ENCODE measurements around the genes D2HGDH, GAL3ST2, PDCD1 and FAM240C.

GRCh38 chr2:241545250-241545449 lies 13.4 kb upstream of the BOK start:
- PRO-cap, result no peak
- RAMPAGE, long total RNA, result no peak

DNA sequence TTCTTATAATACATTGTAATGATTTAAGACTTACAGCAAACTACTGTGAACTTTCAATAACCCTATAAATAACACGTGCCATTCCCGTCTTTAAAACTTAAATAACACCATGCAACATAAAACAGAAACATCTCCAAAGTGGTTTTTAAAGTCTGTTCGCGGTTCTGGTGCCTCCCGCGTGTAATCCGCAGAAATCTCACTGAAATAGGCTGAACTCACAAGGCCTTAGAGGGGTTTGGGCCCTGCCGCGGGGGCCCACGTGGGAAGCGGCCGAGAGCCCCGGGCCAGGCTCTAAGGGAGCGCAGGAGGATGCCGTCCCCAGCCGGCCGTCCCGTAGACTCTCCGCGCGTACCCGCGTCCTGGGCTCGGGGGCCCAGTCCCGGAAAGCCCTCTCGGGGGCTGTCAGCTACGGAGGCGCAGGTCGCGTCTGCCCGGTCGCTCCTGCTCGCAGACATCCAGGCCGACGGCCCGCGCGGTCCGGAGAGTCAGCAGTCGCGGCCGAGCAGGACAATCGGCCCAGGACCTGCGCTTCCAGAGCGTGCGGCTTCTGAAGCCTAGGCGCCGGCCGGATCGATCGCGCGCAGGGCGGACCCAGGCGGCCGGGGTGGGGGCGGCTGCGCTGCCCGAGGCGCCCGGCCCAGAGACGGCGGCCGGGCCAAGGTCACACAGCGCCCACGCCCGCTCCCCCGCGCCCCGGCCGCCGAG lies 671 bp downstream of the THAP4 start:
- PRO-cap, result bidirectional peak, plus-strand start at position 384 of the sequence, minus-strand start at position 341 of the sequence; bidirectional peak, plus-strand start at position 640 of the sequence, minus-strand start at position 576 of the sequence
- RAMPAGE, long total RNA, result no peak

- PRO-cap, result no peak
- RAMPAGE, long total RNA, result no peak
These were observed 22.7 kb downstream of the ATG4B start for GRCh38 chr2:241660124-241660633.

- PRO-cap, result no peak
- RAMPAGE, long total RNA, result no peak
These were observed 21.6 kb downstream of the DTYMK start for GRCh38 chr2:241664910-241665483.

DNA sequence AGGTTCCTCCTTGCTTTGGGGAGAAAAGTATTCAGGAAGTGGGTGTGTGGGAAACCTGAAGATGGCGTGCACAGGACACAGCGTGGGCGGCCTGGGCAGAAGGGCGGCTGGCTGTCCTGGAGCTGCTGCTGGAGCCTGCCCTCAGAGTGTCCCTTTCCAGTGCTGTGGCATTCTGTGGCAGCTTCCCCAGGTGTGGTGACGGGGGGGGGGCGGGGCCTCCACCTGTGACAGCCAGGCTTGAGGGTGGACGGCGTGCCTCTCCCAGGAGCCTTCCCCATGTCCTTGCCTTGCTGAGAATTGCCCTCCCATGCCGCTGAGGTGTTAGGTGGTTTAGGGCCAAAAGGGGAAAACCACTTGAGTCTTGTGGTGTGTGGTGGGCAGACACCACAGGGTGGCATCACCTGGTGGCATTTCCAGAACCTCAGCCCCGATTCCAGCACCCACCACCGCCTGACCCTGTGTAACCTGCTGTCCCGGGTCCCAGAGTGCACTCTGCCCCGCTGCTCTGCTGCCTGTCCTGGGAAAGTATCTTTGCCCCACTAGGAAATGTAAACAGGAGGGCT lies 13.7 kb downstream of the DTYMK start:
- PRO-cap, result no peak
- RAMPAGE, long total RNA, result no peak

DNA sequence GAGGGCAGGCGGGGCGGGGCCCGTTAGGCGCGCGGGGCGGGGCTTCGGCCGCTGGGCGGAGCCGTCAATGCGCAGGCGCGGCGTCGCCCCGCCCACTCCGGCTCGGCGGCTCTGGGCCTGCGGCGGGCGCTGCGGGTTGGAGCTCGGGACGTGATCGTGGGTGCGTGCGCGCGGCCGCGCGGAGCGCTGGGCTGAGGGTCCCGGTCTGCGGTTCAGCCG lies at the start of gene D2HGDH:
D2HGDH (plus strand) TSS at position 95 of the 219 bp plus-strand sequence.
- PRO-cap, result bidirectional peak, plus-strand start at position 95 of the sequence, minus-strand start outside the sequence
- RAMPAGE, long total RNA, result no peak

DNA sequence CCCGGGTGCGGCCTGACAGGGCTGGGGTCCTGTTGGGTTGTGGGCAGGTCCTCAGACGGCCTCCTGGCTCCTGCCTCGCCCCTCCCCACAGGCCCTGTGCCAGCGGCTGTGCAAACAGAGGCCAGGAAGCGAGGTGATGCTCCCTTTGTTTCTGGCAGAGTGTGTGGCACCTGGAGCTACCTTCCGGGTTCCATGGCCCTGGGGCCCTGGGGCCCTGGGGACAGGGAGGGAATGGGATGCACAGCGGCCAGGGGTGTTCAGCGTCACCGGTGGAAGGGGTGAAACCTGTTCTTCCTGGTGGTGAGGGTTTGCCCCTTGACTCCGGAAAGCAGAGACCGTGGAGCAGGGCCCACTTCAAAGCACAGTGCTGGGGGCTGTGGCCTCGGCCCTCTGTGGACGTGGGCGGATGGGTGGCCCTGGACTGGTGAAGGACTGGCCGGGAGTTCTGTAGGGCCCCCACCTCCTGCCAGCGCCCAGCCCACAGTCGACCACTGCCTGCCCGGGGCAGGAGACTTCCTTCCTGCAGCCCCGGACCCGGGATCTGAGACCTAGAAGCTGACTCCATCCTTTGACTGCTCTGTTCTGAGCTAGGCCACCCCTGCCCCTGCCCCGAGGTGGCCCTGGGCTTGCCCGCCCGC lies 2.6 kb upstream of the GAL3ST2 start:
- PRO-cap, result no peak
- RAMPAGE, long total RNA, result no peak

DNA sequence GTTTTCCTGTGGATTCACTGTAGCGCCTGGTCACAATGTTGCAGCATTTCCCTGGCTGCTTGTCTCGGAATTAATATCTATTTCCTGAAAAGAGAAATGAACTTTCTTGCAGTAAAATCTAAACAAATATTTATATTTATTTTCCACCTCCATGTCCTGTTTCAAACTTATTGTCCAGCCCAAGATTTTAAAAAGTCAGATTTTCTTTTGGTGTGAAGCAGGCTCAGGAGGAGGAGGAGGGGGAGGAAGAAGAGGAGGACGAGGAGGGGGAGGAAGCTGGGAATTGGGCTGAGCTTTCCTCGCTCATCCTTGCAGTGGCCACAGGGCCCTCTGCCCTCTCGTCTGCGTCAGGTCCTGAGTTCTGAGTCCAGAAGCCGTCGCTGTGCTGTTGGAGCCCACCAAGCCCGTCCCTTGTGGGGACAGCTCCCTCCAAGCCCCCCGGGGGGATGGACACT lies 430 bp upstream of the GAL3ST2 start:
- PRO-cap, result no peak
- RAMPAGE, long total RNA, result no peak

DNA sequence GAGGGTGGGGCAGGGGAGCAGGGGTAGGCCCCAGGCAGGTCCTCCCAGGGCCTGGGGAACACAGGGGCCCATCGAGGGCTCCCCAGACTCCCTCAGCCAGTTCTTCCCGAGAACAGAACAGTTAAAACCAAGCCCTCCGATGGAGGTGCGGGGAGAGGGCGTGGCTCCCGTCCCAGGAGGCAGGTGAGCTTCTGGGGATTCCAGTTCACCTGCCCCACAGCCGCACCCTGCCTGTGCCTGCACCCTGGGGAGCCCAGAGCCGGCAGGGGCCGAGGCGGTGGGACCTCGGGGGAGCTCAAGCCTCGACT lies at the start of gene GAL3ST2:
GAL3ST2 (plus strand) TSS at position 203 of the 308 bp plus-strand sequence.
- PRO-cap, result no peak
- RAMPAGE, long total RNA, result no peak

DNA sequence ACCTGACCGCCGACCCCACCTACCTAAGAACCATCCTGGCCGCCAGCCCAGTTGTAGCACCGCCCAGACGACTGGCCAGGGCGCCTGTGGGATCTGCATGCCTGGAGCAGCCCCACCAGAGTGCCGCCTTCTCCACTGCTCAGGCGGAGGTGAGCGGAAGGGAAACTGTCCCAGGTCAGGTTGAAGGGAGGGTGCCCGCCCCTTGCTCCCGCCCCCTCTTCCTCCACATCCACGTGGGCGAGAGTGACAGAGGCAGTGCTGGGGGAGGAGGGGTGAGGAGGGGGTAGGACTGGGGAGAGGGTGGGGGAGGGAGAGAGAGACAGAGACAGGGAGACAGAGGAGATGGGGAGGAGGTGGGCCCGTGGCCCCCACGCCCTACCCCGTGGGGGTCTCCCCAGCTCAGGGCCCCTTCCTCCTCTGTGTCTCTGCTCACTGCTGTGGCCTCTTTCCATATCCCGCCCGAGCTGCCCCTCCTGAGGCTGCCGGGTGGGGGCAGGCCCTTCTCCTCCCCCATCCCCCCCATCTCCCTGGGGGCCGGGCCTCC lies at the start of gene PDCD1:
PDCD1 (minus strand) TSS at position 155 of the 544 bp plus-strand sequence.
- PRO-cap, result no peak
- RAMPAGE, long total RNA, result no peak

- PRO-cap, result no peak
- RAMPAGE, long total RNA, result no peak
These were observed 4.6 kb downstream of the FAM240C start for GRCh38 chr2:241895571-241896138.

DNA sequence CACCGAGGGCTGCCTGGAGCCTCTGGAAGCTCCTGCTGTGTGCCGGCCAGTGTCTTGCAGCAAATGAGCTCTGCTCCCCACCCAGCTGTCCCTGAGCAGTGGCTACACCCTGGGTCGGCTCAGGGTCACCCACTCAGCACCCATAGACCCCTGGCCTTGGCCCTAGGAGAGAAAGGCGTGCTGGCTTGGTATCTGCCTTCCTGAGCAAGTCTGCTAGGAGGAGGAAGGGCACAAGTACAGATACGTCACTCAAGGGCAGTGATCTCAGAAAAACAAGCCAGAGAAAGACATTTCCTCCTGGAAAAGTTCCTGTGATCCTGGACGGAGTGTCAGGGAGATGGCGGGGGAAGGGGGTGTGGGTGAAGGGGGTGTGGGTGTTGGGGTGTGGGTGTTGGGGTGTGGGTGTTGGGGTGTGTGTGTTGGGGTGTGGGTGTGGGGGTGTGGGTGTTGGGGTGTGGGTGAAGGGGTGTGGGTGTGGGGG lies 4.1 kb downstream of the FAM240C start:
- PRO-cap, result no peak
- RAMPAGE, long total RNA, result no peak

DNA sequence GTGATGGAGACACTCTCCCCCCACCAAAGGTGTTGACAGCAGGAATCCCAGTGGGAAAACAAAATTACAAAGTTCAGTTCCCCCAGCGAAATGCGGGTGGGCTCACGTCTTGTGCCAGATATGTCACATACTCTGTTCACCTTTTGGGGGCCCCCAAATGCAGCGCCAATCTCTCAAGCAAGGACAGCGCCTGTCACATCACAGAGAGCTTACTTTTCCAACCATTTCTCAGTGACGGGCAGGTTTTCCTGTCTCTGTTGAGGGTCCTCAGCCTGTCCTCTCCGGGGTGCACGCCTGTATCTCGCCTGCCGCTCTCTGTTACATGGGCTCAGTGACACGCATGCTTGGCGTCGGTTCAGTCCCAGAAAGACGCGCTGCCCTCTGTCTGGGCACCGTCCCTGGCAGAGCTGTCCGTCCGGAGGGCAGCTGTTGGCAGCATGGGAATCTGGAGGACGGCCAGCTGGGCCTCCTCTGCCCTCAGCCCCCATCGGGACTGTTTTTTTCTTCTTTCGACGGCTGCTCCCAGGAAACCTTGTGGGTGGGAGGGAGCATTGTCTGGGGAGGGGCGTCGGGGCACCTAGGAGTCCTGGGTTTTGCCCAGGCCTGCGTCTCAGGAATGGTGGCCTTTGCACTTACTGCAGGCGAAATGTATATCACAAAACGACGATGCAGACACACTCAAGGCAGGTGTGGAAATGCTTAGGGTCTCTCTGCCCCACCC lies at the start of gene FAM240C:
FAM240C (minus strand) TSS at position 320 of the 721 bp plus-strand sequence.
- PRO-cap, result no peak
- RAMPAGE, long total RNA, result no peak

DNA sequence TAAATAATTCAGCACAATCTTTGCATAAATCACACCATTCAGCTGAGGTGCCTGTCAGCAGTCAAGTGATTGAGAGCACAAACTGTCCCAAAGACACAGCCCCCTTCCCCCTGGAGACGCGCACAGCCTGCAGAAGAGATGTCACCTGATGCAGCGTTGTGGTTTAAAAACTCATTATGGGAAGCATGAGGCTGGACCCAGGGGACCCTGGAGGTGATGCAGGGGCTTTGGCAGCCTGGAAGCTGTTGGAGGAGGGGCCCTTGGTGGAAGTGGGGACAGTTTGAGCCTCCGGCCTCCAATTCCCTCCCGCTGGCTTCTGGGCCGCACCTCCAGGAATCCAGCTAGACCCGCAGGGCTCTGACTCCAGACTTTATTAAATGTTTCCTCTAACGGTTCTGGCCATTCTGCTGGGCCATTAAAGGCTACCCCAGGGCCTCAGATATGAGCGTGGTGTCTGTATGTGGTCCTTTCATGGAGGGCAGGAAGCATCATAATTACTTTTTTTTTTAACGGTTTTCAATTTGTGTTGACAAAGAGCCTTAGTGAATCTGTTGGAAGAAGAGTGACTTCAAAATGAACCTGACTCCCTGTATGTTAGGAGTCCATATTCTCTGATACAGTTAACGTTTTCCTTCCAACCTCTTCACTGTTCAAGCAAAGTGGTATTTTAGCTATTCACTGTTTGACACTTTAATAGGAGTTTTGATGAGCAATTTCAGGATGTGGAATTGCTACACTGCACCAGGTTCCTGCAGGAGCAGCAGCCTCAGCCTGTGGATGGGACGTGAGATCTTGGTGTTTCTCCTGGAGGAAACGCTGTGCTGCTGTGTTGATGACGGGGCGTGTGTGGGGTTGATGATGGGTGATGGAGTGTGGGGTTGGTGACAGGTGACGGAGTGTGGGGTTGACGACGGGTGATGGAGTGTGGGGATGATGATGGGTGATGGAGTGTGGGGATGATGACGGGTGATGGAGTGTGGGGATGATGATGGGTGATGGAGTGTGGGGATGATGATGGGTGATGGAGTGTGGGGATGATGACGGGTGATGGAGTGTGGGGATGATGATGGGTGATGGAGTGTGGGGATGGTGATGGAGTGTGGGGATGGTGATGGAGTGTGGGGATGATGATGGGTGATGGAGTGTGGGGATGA lies 67.9 kb upstream of the FAM240C start:
- PRO-cap, result no peak
- RAMPAGE, long total RNA, result no peak